Measurements from ENCODE around the gene AMACR.

- PRO-cap, 2 experiments: no peak in any of the 2 experiments
Measured at GRCh38 chr5:33008740-33009132, 297.6 kb downstream of the NPR3 start.

GRCh38 chr5:33320869-33321547 lies 119.8 kb upstream of the TARS1 start:
- PRO-cap, 2 experiments: no peak in any of the 2 experiments

DNA sequence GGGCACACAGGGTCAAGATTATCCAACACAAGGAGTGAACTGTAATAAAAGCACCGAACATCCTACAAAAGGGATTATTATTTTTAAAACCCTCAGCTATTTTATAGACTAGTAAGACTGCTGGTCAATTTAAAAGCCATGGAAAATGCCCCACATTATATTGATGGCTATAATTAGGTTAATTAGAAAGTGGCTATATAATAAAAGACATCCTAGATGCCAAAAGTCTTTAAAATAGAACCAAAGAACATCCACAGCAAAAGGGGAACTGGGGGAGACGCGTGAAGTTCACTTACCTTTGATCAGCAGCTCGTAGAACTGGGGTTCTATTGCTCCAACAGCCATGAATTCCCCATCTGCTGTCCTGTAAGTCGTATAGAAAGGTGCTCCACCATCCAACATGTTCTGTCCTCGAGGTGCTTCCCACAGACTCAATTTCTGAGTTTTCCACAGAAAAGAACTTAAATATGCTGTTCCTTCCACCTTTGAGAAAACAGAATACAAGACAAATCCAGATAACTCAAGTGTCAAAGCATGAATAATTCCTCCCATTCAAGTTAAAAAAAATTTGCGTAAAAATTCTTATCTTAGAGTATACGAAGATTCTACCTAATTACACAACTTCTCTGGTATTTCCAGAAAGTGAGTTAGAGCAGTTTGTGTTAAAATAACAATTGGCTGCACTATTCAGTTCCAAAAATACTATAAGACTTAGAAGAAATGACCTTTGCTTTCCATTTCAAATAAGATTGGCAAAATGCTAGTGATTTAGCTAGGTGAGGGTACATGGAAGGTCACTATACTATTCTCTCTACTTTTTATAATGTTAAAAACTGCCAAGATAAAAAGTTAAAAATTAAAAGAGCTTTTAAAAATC lies 9.3 kb downstream of the AMACR start:
- PRO-cap, 2 experiments: no peak in any of the 2 experiments

GRCh38 chr5:34007505-34008607 lies at the start of gene AMACR:
TSS of gene AMACR (minus strand) at chr5:34008050.
- PRO-cap, 2 experiments: peak in 2 of 2 experiments; most common plus-strand start chr5:34007796 (in 2); most common minus-strand start chr5:34008050 (in 2)

DNA sequence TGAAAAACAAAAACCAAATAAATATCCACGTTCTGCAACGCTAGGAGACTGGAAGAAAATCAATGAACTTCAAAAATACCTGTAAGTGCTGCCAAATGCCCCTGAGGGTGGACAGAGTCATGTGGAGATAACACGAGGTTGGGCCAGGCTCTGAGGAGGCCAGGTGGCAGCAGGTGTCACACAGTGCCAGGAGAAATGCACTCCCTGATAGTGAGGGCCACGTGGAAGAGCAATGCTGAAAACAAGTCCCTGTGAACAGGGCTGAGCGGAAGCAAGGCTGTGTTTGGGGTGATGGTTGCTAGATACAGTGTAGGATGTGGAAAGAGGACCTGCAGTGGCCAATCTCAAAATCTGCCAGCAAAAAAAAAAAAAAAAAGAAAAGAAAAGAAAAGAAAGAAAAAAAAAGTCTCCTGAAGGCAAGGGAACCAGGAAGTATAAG lies 16.9 kb downstream of the C1QTNF3 start:
- PRO-cap, 2 experiments: no peak in any of the 2 experiments

- PRO-cap, 2 experiments: no peak in any of the 2 experiments
Measured at GRCh38 chr5:34167301-34167985, 124.4 kb upstream of the C1QTNF3 start.

DNA sequence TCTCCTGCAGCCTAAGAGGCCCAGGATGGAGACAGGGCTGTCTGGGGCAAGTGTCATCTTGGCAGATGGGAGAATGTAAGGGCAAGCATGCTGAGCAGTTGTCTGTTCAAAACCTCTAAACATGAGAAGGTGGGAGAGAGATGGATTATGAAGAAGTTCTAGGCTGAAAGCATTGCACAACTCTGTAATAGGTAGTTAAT lies 244.5 kb upstream of the RAI14 start:
- PRO-cap, 2 experiments: no peak in any of the 2 experiments

GRCh38 chr5:34687215-34687736 lies 31.1 kb downstream of the RAI14 start:
- PRO-cap, 2 experiments: no peak in any of the 2 experiments

- PRO-cap, 2 experiments: no peak in any of the 2 experiments
Measured at GRCh38 chr5:34937207-34937704, 7.9 kb downstream of the DNAJC21 start.

DNA sequence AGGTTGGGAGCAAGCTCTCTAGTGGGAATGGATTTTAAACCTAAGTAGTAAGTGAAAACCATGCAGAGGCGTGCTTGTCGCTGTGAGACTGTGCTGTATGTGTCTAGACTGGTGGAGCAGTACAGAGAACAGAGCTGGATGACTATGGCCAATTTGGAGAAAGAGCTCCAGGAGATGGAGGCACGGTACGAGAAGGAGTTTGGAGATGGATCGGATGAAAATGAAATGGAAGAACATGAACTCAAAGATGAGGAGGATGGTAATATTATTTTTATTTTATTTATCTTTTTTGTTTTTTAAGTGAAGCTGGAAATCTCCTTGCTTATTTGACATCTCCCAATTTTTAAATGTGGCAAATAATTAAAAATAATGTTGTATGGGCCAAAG lies 9.4 kb downstream of the DNAJC21 start:
- PRO-cap, 2 experiments: no peak in any of the 2 experiments

GRCh38 chr5:35048889-35049298 lies 1.1 kb upstream of the AGXT2 start:
- PRO-cap, 2 experiments: no peak in any of the 2 experiments

DNA sequence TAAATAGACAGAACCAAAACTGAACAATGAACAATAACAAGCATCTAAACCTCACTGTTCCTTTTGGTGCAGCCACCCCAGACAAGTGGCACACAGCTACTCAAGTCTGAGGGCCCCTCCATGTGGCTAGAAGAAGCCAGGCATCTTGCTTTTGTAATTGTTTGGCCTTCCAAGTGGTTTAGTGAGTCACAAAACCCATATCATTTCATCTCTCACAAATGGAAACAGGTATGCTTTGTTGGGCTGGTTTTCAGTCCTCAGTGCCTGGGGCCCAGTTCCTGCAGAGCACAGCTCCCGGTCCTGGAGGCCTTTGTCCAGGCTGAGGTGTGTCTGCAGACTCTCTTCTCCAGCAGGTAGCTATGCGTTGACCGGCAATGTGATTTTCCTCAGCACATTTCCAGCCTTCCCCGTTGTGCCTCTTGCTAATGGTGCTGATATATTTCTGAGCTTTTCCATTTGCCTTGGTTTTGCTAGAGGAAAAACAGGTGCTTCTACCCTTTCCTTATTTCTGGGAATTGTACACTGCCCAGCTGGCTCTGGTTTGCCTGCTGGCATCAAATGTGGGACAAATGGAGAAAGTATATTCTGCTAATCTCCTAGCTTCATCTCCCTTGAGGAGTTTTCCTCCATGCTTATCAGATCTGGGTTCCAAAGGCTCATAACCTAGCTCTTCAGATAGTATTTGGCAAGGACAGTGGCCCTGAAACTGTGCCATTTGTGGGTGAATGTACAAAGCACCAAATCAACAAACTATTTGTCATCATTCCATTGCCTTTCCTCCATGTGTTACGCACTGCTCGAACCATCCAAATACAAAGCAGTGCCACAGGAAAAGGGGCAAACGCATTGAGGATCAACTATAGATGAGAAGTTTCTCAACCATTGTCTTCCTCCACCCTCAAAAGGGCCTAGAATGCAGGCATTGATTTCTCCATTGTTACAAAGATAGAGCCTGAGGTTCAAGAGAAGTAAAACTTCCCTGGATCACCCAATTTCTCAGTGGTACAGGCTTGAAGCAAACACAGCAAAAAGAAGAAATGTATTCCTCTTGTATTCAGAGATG lies 16.3 kb downstream of the PRLR start:
- PRO-cap, 2 experiments: no peak in any of the 2 experiments

- PRO-cap, 2 experiments: no peak in any of the 2 experiments
Measured at GRCh38 chr5:35869587-35869963, 12.9 kb downstream of the IL7R start.

- PRO-cap, 2 experiments: no peak in any of the 2 experiments
Measured at GRCh38 chr5:36070978-36071523, 4.4 kb upstream of the UGT3A2 start.

DNA sequence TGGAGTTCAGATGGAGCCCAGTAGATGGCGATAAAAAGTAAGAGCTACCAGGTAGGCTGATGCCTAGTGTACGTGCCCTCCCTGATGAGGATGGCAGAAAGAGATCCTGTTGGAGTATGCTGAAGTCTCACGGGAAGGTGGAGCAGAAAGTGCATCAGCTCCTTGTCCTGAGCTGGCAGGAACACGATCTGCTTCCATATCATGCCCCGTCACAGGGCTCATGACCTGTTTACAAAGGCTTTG lies 12.6 kb upstream of the UGT3A2 start:
- PRO-cap, 2 experiments: no peak in any of the 2 experiments

GRCh38 chr5:36273718-36274595 lies 27.7 kb downstream of the RANBP3L start:
- PRO-cap, 2 experiments: no peak in any of the 2 experiments

- PRO-cap, 2 experiments: no peak in any of the 2 experiments
Measured at GRCh38 chr5:36611481-36612112, 5.2 kb downstream of the SLC1A3 start.

DNA sequence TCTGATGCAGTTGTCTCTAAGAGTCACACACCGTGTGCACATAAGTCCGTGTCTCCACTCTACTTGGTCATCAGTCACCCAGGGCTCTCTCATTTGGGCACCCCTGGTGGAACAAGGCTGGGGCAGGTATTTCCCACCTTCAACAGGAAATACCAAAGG lies 12.5 kb downstream of the SLC1A3 start:
- PRO-cap, 2 experiments: no peak in any of the 2 experiments

DNA sequence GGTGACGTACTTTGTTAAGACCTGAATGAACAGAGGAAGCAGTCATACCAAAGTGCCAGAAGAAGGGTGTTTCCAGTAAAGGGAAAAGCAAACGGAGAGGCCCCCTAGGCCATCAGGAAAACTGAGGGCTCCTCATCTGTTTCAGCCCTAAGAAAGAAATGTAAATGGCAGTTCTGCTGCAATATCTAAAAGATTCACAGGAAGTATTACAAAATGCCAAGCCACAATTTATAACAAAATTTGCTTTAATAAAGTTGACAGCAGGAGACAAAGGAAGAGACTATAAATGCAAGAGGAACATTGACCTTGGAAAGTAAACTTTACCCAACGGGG lies 71.3 kb downstream of the SLC1A3 start:
- PRO-cap, 2 experiments: no peak in any of the 2 experiments

- PRO-cap, 2 experiments: no peak in any of the 2 experiments
Measured at GRCh38 chr5:36689830-36690884, 83.8 kb downstream of the SLC1A3 start.

Measured in helper T cell (primary cell).